ENCODE data around the gene RNF181.

DNA sequence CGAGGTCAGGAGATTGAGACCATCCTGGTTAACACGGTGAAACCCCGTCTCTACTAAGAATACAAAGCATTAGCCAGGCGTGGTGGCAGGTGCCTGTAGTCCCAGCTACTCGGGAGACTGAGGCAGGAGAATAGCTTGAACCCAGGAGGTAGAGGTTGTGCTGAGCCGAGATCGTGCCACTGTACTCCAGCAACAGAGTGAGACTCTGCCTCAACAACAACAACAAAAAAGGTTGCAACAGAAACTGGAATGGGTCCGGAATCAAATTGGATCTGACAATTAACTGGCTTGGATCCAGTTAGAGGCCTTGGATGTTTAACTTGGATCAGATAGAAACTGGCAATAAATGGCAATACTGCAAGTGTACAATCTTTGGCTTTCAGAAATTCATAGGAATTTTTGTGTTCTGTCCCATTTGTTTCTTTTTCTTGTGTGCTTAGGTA is 56.6 kb upstream of the MAT2A start:
- PRO-cap = no peak

DNA sequence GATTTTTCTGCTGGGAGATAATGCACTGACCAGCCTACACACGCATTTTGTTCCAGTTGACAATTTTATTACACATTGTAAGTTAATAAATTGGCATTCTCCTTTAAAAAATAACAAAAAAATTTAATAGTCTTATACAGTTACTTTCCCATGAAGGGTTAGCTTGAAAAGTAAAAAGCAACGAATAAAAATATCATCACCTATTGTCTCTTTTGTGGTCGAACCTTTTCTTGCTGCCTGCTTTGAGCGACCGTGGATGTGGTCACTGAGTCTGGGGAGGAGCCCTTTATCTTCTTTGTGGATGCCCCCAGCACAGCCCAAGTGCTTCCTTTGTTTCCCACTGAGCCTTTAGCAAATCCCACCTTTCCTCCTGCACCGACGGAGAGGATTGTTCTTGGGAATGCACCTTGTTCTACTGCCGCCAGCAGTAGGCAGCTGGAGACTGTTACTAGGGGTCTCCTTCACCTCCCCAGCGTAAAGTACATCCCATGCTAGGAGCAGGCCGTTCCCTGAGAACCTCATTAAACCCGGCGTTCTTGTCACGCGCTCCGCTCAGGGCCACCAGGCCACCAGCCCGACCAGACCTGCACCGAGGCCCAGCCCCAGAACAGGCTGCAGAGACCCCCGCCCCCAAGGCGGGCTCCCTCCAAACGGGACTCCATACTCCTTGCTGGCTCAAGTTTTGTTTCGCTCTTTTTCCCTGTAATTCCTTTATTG is 1.4 kb upstream of the MAT2A start:
- PRO-cap = unidirectional peak, plus-strand start at position 289 of the sequence; bidirectional peak, plus-strand start at position 375 of the sequence, minus-strand start at position 350 of the sequence; bidirectional peak, plus-strand start at position 551 of the sequence, minus-strand start at position 571 of the sequence

- PRO-cap = no peak
Observed at GRCh38 chr2:85538134-85538234, 984 bp upstream of the MAT2A start.

DNA sequence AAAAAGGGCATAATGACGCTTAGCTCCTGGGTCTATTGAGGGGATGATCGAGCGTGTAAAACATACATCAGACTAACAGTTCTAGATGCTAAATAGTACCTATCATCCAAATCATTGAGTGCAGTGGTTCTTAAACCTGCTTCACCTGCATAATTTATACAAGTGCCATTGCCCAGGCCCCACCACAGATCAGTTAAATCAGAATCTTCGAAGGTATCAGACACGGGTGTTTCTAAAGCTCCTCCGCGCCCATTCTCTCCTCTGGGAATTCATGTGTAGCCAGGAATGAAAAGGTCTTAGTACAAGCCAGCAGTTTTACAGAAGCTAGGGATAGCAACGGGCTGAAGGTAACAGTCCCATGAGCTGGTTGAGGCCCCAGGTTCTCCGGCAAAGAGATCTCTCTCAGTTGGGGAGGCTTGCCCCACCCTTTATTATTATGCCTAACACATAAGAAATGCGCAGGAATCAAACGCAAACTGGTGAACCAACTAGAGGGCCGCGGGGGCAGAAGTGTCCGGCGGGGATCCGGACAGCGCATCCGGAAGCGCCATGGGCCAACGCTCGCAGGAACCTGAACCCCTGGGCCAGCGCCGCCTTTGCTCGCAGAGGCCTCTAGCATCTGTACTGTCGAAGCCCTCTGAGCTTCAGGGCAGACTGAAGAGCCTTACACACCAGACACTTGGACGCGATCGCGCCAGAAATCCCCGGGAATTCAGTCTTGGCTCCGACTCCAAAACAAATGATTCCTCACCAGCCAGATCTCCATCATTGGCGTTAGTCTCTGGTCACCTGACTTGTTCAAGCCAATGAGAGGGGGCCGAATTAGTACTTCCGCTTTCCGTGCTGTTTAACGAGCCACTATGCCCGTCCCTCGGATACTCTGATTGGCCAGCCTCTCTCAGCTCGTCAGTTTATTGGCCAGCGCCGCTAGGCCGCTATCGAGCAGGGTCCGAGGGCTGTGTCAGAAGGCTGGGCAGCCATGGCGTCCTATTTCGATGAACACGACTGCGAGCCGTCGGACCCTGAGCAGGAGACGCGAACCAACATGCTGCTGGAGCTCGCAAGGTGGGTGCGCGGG is at the start of gene RNF181:
RNF181 (plus strand) TSS at position 961 of the 1,078 bp plus-strand sequence.
- PRO-cap = unidirectional peak, minus-strand start at position 567 of the sequence; bidirectional peak, plus-strand start at position 964 of the sequence, minus-strand start at position 776 of the sequence

DNA sequence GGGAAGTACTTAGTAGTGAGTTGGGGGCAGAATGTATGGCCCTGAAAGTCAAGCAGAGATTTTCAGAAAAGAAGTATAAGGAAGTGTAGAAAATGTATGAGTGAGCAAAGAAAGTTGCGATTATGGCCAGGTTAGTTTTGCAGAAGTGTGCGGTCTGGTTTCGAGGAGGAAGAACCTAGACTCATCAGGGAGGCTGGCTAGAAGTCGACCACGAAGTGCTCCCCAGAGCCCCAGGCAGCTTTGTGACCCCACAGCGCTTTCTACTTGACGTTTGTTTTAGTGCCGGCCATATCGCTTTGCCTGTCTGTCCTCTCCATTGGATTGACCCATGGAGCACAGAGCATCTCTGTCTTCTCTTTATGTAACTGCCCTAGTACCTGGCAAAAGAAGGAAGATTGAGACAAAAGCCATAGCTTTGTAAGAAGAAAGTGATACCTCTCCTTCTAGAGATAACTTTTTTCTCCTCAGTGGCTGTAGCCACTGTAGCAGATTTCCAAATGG is 19.8 kb downstream of the SFTPB start:
- PRO-cap = no peak

DNA sequence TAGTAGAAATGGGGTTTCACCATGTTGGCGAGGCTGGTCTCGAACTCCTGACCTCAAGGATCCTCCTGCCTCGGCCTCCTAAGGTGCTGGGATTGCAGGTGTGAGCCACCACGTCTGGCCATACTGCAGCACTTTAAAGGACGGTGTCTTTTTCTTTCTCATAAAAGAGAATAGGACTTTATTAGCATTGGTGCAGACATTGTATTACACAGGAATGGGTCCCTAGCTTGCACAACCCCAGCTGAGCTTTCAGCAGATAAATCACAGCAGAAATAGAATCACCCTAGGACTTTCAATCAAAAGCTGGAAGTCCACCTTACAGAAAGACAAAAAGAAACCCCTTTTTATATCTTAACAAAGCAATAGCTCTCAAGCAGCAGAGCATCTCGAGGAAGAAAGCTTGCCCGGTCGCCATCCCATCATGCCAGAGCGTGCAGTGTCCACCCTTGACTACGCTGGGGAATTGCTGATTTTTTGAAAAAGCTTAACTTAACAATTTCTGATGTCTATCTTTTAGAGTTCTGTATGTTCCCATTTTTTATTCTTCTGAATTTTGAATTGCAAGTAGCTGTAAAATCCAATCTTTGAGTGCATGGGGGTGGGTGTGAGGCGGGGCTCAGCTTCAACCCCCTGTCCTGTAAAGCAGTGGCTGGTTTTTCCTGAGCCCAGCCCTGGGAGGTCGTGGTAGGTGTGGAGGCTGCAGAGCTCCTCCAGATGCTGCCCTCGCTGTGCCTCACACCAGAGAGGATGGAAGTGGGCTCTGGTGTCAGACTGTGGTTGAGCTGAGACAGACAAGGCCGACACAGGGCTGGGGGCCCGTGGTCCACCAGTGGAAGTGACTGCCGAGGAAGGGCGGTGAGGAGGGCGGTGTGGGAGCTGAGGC is 9.1 kb downstream of the SFTPB start:
- PRO-cap = no peak

GRCh38 chr2:85678378-85679646 is 10.8 kb upstream of the SFTPB start:
- PRO-cap = no peak

GRCh38 chr2:85706411-85707062 is 12.4 kb downstream of the GNLY start:
- PRO-cap = no peak

- PRO-cap = no peak
Observed at GRCh38 chr2:85714416-85714870, 20.3 kb downstream of the GNLY start.

DNA sequence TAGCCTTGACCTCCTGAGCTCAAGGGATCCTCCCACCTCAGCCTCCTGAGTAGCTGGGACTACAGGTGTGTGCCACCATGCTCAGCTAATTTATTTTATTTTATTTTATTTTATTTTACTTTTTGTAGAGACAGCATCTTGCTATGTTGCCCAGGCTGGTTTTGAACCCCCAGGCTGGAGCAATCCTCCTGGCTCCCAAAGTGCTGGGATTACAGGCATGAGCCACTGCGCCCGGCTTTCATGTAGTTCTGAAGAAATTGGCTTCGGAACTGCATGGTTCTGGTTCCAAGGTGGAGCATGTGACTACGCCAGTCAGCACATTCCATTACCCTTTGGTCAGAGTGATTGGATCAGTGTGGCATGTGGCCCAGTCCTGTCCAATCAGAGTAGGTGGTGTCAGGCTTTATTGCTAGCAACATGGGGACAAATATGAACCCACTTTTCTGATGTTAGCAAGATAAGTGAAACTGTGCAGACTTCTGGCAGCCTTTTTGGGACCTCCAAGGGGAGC is 16.4 kb upstream of the ATOH8 start:
- PRO-cap = no peak

DNA sequence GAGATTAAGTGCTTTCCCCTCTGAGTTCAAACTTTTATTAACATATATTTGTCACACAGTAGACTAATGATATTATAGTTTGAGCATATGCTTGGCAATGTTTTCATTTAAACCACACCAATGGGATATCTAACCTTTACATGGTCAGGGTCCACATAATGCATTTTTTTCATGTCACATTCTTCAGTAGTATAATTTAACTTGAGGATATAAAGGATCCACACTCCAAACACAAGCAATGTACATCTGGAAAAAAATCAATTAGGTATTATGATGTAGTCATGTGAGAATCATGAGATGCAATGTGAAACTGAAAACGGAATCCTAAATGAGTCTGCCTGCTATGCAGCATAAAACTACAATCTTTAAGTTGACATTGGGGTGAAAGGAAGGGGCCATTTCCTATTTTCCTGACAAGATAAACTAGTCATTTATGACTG is 27.7 kb downstream of the ST3GAL5 start:
- PRO-cap = no peak

GRCh38 chr2:85865822-85866538 is 22.8 kb downstream of the ST3GAL5 start:
- PRO-cap = no peak

GRCh38 chr2:85902397-85903167 is 13.8 kb upstream of the ST3GAL5 start:
- PRO-cap = no peak

- PRO-cap = no peak
Observed at GRCh38 chr2:86135423-86136079, 29.5 kb downstream of the PTCD3 start.

DNA sequence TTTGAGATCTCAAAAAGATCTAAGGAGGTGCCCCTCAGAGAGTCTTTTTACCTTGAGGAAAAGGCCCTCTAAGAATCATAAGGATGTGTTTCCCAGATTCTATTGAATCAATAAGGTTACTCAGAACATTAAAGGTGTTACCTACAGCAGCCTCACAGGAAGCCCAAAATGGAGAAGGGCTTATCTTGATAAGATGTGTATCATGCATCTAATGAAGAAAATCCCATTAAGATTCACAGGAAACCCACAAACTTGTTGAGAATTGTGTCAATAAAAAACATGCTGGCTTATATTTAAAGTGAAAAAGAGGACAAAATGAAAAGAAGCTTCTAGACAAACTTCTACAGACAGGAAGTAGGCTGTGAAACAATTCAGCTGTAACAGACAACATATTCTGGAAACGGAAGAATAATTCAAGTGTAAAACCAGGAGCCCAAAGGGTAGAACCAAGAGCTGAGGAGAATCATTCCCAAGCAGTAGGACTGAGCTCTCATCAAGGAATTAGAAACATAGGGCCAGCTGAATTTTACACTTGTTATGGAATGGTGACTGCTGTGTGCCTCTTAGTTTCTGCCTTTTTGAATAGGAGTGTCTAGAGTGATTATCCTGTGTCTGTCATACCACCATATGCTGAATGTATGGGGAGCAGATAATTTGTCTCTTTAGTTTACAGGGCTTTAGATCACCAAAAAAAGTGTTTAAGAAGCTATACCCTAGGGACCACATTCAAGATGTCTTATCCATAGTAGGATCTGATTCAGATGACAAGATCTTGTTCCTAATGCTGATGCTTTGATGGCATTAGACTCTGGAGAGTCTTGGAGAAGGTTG is 9.6 kb downstream of the IMMT start:
- PRO-cap = no peak

GRCh38 chr2:86449172-86449761 is 8.1 kb downstream of the KDM3A start:
- PRO-cap = no peak

DNA sequence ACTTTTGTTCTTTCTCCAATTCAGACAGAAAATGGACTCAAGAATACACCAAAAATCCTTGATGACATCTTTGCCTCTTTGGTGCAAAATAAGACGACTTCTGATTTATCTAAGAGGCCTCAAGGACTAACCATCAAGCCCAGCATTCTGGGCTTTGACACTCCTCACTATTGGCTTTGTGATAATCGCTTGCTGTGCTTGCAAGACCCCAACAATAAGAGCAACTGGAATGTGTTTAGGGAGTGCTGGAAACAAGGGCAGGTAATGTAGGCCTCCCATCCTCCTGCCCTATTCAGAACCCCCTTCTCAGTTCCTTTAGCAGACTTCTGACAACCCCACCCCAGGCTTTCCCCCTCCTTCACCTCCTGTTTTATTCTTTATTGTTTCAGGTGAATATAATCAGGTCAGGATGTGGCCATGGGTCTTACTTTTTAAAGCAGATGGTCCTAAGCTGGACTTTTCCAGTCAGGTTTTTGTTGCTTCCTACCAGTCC is 41.3 kb downstream of the KDM3A start:
- PRO-cap = no peak

DNA sequence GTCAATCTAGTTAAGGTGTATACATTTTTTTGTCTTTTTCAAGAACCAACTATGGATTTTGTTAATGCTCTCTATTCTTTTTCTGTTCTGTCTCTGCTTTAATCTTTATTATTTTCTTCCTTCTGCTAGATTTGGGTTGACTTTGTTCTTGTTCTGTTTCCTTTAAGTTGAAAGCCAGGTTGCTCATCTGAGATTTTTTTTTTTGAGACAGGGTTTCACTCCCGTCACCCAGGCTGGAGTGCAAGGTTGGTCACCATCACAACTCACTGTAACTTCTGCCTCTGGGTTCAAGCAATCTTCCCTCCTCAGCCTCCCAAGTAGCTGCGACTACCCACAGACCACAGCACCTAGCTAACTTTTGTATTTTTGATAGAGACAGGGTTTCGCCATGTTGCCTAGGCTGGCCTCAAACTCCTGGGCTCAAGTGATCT is 29.9 kb downstream of the CHMP3 start:
- PRO-cap = no peak

DNA sequence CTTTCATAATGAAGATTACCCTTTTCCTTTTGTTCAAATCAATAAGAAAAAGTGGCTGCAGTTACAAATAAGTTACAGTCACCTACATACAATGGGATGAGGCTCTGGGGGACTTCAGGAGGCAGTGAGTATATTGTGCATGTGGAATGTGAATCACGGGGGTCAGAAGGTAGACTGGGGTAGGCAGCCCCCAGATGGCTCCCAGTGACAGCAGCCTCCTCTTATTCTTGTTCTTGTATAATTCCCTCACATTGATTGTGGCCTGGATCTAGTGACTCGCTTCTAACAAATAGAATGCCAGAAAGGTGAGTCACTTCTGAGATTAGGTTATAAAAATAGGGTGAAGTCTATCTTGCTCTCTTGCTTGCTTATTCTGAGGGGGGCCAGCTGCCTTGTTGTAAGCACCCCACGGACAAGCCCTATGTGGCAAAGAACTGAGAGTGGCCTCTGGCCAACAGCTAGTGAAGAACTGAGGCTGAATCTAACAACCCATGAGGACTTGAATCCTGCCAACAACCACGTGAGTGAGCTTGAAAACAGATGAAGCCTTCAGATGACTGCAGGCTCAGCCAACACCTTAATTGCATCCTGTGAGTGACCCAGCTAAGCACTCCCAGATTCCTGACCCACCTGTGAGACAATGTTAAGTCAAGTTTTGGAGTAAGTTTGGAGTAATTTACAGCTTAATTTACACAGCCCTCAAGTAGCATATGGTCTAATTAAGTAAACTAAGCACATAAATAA is 15.6 kb upstream of the RMND5A start:
- PRO-cap = bidirectional peak, plus-strand start at position 358 of the sequence, minus-strand start at position 229 of the sequence; bidirectional peak, plus-strand start at position 580 of the sequence, minus-strand start at position 471 of the sequence

GRCh38 chr2:87443122-87443470 is 304.8 kb upstream of the PLGLB2 start:
- PRO-cap = no peak